Fibroblast of the aortic adventitia (primary cell): ENCODE results near the gene LGI2.

DNA sequence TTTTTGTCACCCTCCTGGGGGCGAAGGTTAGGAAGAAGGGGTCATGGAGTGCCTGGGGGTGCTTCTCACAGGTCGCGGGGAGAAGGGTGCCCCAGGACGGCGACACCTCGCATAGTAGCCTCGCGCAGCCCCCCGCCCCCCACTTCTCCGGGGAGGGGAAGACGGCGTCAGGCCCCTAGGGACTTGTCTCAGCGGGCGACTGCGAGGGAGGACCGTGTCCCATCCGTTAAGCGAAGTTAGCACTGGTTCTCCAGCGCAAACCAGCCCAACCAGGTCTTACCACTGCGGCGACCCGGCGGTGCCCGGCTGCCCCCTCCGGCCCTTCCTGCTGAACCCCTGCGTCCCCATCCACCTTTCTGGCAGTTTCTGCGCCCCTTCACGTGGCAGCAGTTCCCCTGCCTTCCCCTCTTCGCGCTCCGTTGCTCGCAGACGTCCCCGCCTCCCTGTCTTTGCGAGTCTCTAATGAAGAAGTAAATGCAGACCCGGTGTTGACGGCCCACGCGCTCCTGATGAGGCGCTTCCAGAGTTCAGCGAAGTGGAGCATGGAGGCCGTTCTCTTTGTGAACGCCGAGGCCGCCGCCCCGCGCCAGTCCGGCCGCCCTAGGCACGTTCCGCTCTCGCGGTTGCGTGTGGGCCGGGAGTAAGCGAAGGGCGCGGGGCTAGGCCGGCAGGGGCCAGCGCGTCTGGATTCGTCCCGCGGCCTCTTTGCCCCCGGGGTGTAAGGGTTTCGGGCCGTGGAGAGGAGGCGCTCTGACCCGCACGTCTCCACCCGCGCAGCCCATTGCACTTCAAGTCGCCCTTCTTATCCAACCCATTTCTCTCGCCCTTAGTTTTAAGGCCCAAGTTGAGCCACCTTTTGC is 3.0 kb downstream of the SLIT2 start:
- CAGE, long polyA plus RNA: no peak

GRCh38 chr4:21089918-21090614 is 389.8 kb downstream of the PACRGL start:
- CAGE, long polyA plus RNA: no peak

DNA sequence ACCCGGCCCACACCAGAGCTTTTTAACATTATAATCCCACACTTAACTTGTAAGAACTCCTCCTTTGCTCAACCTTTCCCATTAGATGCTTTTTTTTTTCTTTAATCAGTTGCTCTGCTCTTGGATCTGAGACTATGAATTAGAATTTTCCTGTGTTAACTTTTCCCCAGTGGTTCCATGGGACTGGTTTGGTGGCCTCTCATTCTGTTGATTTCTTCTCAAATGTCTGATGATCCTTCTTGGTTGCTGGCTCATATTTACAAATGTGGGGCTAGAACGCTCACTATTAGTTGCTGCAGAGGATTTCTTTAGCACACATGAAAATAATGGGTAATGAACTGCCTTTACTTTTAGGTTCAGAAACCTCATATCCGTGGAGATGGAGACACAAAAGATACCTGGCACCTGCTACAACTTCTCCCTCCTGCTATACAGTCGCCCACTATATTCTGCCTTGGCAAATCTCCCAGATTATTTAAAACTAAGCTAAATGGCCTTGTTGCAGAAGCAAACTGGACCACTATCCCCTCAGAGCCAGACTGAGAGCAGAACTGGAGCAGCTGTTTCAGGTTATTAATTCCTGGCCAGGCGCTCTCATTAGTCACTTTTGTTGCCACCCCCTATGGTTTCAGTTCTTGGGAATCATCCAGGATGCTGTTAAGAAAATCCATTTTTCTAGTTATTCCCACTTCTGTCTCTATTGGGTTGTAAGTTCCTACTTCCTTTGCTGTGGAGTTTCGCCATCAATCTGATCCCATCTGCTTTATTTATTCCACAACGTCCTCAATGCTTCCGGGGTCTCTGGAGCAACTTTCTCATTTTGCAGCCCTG is 30.3 kb downstream of the ADGRA3 start:
- CAGE, long polyA plus RNA: no peak

- CAGE, long polyA plus RNA: no peak
Measured at GRCh38 chr4:22500144-22500810, 15.6 kb downstream of the ADGRA3 start.

DNA sequence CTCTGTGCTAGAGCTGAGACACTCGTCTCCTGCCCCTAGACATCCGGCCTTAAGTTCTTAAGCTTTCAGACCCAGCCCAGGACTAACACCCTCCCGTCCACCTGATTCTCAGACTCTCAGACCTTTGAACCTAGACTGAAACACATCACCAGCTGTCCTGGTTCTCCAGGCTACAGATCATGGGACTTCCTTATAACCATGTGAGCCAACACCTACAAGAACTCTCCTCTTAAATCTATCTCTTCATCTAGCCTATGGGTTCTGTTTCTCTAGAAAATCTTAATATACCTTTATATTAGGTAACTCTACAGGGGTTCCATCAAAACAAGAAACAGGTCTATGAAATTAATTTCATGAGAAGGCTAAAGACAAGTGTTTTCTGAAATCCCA is 14.9 kb downstream of the ADGRA3 start:
- CAGE, long polyA plus RNA: no peak

GRCh38 chr4:22800362-22800656 is 284.4 kb upstream of the ADGRA3 start:
- CAGE, long polyA plus RNA: no peak

DNA sequence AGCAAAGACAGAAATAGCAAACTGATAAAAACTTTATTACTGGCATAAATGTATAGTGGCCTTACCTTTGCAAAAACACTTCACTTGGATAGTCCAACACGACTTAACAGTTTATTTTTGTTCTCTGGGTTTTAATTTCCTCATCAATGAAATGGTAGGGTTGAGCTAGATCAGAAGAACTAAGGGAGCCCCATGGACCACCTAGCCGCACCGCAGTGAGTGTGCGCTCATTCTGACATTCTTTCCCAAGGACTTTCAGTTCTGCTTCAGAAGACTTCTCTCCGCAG is 171.8 kb downstream of the PPARGC1A start:
- CAGE, long polyA plus RNA: no peak

DNA sequence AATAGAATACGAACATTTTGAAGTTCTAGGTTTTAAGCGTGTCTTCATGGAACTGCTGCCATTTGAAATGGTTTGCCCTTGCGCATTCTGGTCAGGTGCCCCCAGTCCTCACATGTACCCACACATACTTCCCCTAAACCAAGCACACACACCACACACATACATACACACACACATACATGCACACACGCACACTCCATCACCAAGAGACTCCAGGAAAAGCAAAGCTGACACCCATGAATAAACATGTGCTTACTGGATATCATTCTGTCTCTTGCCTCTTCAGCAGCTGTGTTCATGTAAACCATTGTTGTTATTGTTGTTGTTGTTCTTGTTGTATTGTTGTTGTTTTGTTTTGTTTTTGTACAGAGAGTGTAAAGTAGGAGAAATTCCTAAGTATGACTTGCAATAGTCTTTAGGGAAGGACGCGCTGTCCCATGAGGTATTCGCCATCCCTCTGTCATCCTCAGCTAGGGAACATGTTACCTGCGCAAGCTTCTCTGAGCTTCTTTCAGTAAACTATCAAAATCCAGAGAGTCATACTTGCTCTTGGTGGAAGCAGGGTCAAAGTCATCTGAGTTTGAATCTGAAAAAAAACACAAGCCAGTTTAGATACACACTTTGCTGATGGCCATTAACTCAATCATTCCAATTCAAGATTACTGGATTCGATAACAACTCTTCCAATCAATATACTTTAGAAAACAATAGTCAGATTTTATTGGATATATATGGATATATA is 94.3 kb downstream of the PPARGC1A start:
- CAGE, long polyA plus RNA: no peak

GRCh38 chr4:23903888-23904673 is 14.2 kb upstream of the PPARGC1A start:
- CAGE, long polyA plus RNA: no peak

DNA sequence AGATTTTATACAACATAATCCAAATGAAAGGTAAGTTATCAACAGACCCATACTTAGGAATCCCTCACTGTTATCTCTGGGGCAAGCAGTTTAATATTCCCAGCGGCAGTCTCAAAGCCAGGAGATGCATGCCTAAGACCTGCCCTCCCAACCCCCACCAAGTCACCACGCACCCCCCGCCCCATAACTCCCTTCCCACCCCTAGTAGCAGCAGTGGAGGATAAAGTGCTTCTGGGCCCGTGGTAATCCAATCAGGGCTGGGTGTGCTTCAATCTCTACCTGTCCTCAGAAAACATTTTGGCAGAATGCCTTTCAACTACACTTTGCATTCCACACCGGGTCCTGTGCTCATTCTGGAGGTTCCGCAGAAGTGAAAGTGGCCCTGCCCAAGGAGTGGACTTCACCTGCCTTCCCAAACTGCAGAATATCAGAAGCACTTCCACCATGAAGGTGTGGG is 322.4 kb downstream of the DHX15 start:
- CAGE, long polyA plus RNA: no peak

DNA sequence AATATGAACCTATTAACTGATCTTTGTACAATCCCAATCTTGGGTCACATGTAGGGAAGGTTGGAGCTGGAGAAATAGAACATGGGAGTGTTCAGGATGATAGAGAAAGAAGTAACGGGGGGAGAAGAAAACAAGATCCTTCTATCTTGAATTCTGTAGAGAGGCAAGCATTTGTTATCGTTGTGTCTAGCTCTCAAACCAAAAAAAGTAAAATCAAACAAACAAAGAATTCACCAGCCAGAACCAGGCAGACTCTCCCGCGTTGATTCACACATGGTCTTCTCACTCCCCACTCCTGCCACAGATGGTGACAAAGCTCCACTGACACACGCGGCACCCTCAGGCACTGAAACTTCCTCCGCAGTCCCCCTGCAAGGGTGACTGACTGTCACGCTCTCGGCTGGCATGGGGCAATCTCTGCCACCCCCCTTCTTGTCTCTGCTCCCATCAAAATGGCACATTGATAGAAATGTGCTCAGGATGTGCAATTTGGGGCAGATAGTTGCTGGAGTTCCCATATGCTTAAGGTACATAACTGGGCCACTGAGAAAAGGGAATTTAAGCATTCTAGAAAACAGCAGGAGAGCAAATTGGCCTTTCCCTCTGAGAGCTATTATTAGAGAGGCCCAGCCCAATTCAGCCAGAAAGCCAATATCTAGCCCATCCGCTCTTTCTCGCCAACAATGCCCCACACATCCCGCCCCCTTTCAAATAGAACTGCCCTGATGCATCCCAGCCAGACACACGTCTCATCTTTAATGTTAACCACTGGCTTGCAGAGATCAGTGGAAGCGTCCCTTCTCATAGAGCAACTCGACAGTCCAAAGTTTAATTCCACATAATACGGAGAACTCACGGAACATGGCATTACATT is 304.8 kb downstream of the DHX15 start:
- CAGE, long polyA plus RNA: no peak

GRCh38 chr4:24973605-24974719 is 56.8 kb downstream of the LGI2 start:
- CAGE, long polyA plus RNA: no peak

GRCh38 chr4:25030551-25031801 is at the start of gene LGI2:
LGI2 (minus strand) TSS chr4:25030946.
- CAGE, long polyA plus RNA: no peak

DNA sequence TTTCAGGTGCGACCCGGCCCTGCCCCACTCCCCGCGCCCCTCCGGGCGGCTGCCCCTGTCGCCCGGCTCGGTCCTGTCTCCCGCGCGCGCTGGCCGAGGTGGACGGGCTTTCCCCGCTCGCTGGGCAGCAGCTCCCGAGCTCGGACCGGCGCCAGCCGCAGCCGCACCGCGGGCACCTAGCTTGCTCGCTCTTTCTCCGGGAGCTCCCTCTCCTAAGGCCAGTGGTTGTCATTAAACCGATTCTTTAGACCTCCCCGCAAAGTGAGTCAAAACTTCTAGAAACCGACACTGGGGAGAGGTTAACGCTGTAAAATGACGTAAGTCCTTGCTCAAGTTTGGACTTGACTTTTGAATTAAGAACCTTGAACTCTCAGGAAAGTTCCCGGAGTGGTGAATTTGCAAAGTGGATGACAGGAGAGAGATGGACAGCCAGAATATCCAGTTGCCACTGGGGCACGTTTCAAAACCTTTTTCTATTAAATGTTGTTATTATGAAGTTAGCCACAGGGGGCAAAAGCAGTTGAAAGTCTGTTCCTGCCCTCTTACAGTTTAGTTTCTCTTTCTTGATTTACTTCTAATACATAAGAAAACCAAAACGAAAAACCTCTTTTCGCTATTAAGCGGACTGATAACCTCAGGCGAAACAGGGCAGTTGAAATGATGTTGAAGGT is 728 bp downstream of the PI4K2B start:
- CAGE, long polyA plus RNA: no peak

DNA sequence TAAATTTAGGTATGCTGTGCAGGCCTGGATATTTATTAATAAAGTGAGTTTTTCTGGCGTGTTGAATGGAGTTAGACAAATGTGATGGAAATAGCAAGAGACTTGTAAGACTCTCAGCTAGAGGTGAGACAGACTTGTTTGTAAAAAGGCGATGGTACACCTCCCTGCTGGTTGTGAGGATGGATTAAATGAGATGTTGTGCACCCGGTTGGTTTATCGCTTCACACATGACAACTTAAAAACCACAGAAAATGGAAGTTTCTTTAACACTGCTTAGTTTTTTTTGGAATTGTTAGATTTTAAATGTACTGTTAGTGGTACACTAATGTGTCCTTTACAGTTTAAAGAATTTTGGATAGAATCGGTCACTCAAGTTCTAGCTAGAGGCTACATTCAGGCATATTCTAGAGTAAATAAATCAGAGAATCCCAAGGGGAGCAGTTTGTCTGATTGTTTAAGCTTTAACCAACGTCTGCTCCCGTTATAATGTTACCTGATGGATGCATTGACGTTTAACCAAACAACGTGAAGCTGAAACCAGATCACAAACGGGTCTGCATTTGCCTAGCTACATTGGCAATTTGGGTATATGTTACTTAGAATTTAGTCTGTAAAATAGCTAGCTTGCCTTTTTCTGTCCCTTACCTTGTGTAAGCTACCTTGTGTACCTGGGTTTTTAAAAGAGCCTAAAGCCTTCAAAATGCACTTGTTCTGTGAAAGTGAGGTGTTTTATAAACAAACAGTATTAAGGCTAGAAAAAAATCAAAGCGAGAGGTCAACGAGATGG is 1.5 kb downstream of the PI4K2B start:
- CAGE, long polyA plus RNA: no peak

- CAGE, long polyA plus RNA: no peak
Measured at GRCh38 chr4:25399400-25400464, 22.7 kb downstream of the ANAPC4 start.

GRCh38 chr4:25847245-25847605 is 15.6 kb downstream of the SEL1L3 start:
- CAGE, long polyA plus RNA: no peak

- CAGE, long polyA plus RNA: no peak
Measured at GRCh38 chr4:26220599-26220944, 100.2 kb upstream of the RBPJ start.

DNA sequence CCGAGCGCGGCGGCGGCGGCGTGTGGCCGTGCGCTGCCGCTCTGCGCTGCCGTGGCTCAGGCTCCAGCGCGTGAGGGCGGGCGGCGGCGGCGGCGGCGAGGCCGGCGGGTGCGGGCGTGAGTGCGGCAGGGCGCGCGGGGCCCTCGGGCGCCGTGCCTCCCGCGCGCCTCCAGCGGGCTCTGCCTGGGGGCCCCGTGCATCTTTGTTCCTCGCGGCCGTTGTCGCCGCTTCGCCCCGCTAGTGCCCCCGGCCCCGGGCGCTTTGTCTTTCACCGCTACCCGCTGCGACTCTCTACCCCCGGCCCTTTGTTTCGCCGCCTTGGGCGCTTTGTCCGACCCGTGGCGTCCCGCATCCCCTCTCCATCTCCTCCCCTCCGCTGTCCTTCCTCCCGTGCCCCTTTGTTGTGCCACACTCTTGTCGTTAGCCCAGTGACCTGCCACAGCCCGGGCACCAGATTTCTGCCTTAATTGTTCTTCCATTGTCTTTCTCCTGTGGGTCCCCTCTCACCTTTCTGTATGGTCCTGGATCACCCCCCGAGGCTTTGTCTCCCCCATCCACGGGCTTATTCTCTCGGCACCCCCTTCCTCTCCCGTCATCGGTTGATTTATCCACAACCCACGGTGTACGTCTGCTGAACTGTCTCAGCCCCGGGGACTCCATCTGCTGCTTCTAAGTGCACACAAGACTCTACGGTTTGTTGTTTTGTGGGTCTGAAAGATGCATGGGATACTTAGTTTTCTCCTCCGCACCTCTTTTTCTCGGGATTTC is 550 bp downstream of the RBPJ start:
- CAGE, long polyA plus RNA: no peak

DNA sequence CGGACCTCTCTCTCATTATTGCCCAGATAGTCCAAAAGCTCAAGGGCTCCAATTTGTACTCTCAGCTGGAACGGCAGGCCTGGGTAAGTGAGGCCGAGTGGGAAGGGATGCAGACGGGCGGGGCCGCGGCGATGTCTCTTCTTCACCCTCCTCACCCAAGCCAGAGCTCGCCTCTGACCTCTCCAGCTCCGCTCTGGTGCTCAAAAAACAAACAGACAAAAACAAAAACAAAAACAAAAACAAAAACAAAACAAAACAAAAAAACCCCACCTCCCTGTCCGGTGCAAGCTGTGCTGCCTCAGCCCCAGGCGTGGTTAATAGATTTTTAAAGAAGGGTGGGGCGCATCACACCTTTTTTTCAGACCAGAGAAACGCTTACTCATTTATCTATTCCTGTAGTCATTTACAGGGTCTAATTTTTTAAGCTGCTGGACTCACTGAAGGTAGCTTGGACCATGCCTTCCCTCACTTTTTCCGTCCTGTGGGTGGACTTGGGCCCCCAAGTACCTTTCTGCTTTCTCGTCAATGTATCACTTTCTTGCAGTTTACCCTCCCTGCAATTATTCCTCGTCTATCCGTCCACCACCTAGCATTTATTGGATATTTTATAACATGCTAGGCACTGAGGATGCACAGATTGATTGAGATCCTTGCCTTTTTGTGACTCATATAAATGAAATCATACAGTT is 470 bp downstream of the TBC1D19 start:
- CAGE, long polyA plus RNA: no peak